HT-29 (cell line): ENCODE measurements around the gene RSPH9.

DNA sequence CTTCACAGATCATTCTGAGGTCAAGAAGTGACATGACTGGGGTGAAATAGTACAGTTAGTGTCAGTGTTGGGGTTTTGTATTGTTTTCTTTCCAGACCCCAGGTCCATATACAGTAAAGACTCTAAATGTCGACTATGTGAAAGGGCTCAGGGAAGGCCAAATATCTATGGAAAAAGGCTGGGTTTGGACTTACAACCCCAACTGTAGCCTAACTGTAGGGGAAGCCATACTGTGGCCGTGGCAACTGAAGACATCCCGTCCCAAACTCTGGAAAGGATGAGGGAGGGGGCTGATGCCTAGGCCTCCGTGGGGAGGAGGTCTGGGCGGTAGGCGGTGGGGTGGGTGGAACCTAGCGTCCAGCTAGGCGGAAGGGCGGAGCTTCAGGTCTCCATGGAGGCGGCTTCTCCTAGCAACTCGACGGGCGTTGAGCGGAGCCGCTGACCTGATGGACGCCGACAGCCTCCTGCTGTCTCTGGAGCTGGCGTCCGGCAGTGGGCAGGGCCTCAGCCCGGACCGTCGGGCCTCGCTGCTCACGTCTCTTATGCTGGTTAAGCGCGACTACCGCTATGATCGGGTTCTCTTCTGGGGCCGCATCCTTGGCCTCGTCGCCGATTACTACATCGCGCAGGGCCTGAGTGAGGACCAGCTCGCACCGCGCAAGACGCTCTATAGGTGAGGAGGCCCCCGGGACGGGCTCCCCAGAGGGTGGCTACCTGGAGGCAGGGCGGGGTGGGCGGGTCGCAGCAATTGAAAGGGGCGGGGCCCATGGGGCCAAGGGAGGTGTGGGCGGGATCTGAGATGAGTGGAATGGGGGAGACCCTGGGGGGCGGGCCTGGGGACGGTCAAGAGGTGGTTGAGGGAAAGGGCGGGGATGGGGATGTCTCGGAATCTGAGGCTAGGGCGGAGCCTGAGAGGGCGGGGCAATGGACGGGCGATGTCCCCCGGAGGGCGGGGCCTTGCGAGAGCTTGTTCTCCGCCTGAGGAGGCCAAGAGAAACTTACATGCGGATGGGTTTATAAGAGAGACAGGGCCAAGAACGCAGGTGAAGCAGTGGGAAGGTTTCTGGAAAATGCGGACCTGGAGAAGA, at the start of gene RSPH9:
TSS of gene RSPH9 (plus strand) at position 384 of the 1,088 bp plus-strand sequence.
- RAMPAGE, long total RNA: no peak

DNA sequence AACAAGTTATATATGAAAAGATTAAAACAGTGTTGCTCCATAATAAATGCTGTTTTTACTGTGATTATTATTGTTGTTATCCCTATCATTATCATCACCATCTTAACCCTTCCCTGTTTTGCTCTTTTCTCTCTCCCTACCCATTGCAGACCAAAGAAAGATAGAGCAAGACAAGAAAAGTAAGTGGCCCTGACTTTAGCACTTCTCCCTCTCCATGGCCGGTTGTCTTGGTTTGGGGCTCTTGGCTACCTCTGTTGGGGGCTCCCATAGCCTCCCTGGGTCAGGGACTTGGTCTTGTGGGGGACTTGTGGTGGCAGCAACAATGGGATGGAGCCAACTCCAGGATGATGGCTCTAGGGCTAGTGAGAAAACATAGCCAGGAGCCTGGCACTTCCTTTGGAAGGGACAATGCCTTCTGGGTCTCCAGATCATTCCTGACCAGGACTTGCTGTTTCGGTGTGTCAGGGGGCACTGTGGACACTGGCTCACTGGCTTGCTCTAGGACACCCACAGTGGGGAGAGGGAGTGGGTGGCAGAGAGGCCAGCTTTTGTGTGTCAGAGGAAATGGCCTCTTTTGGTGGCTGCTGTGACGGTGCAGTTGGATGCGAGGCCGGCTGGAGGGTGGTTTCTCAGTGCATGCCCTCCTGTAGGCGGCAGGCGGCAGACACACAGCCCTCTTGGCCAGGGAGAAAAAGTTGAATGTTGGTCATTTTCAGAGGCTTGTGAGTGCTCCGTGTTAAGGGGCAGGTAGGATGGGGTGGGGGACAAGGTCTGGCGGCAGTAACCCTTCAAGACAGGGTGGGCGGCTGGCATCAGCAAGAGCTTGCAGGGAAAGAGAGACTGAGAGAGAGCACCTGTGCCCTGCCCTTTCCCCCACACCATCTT, 9.0 kb downstream of the VEGFA start:
- RAMPAGE, long total RNA: no peak

- RAMPAGE, long total RNA: no peak
These were observed 17.2 kb downstream of the VEGFA start for GRCh38 chr6:43787317-43787544.

- RAMPAGE, long total RNA: no peak
These were observed 63.1 kb downstream of the VEGFA start for GRCh38 chr6:43833141-43833532.

GRCh38 chr6:43890822-43891664, 121.0 kb downstream of the VEGFA start:
- RAMPAGE, long total RNA: no peak

DNA sequence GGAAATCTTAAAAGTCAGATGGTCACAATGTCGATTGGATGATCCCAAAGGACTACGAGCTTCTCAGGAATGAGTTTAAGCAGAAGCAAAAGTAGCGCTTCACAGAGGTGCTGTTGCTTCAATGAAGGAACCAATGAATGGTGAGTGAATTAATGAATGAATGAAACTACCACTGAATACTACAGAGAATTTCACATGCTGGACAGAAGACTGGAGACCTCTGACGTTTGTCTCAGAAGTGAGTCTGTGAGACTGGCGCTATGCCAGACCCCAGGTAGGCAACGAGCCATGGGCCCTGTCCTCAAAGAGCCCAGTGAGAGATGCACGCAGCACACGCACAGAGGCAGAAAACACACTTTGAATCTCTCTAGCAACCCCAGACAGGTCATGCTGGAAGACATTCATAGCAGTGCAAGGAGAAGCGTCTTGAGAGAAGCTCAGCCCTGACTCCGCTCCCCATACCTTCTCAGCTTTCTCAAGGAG, 117.3 kb downstream of the MRPL14 start:
- RAMPAGE, long total RNA: no peak

GRCh38 chr6:44062667-44063245, 64.5 kb downstream of the MRPL14 start:
- RAMPAGE, long total RNA: no peak

DNA sequence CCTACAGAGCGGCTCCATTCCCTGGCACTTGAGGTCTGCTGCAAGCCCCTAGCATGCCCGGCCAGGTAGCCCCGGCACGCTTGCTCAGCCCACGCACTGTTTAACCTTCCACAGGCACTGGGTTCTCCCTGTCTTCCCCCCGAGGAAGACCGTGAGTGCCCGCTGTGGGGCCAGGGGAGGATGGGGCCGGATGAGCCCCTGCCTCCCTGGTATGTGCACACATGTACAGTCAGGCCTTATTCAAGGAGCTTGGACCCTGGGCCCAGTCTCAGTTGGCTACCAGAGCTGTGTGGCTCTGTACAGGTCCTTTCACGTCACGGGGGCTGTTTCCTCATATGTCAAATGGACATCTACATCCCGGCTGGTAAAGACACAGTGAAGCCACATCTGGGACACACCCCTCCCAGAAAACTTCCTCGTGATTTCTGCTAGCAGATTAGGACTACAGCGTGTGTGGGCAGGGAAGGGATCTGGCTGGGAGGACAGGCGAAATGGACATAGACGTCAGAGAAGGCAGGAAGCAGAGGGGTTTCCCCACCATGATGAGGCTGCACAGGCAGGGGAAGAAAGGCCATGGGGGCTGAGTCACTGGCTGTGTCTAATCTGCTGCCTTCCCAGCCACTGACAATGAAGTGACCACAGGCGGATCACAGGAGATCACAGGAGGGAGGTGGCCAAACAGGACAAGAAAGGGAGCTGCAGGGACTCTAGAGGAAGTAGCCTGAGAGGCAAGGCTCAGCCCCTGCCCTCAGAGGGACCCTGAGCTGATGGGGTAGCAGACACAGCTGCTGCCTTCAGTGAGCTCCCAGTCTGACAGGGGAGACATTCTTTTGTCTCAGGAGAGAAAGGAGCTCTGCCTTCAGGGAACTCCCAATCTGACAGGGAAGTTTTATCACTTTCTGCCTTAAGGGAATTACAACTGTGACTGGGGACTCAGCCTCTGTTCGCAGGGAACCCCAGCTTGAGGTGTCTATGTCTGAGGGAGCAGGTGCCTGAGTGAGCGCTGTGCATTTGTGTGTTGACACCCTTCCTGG, 62.8 kb downstream of the MRPL14 start:
- RAMPAGE, long total RNA: no peak

- RAMPAGE, long total RNA: no peak
These were observed 54.7 kb downstream of the MRPL14 start for GRCh38 chr6:44072547-44072901.

DNA sequence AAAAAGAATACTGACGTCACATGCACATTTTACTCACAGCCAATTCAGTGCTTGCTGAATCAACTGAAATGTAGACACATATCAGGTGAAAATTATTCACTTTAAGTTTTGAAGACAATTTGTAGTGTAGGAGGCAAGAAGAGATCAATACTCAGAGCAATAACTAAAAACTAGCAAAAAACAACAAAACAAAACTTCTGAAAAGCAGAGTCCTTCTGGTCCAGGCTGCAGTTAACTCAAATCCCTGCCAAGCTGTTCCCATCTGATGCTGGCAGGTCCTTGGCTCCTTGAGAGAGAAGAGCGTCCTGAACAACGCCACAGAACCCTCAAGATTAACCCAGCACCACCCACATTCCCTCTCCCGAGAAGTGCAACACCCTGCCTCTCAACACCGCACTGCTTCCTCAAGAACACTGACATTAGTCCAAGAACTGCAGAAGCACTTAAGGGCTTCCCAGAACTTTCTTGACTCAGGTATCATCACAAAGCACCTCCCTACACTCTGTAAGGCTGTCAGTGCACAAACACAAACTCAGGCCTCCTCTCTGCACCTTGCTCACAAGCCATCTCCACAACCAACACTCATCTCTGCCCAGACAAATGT, 7.6 kb downstream of the MRPL14 start:
- RAMPAGE, long total RNA: no peak

- RAMPAGE, long total RNA: no peak
These were observed 12.2 kb downstream of the TMEM63B start for GRCh38 chr6:44139327-44140129.

- RAMPAGE, long total RNA: no peak
These were observed 18.5 kb downstream of the CAPN11 start for GRCh38 chr6:44177078-44177582.

DNA sequence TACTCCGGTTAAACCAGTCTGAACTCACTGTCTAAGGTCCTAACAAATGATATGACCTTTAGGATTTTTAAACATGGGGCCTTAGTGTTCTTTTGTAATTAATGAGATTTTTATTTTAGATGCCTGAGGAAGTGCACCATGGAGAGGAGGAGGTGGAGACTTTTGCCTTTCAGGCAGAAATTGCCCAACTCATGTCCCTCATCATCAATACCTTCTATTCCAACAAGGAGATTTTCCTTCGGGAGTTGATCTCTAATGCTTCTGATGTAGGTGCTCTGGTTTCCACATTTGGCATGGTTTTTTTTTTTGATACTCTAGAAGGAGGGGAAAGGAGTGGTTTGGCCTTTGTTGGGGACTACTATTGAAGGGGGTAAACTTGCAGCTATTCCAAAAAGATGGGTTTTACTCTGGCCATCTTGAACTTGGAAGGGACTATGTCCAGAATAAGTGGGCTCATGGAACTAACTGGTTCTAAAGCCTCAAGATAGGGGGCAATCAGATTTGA, 1.7 kb downstream of the HSP90AB1 start:
- RAMPAGE, long total RNA: no peak

DNA sequence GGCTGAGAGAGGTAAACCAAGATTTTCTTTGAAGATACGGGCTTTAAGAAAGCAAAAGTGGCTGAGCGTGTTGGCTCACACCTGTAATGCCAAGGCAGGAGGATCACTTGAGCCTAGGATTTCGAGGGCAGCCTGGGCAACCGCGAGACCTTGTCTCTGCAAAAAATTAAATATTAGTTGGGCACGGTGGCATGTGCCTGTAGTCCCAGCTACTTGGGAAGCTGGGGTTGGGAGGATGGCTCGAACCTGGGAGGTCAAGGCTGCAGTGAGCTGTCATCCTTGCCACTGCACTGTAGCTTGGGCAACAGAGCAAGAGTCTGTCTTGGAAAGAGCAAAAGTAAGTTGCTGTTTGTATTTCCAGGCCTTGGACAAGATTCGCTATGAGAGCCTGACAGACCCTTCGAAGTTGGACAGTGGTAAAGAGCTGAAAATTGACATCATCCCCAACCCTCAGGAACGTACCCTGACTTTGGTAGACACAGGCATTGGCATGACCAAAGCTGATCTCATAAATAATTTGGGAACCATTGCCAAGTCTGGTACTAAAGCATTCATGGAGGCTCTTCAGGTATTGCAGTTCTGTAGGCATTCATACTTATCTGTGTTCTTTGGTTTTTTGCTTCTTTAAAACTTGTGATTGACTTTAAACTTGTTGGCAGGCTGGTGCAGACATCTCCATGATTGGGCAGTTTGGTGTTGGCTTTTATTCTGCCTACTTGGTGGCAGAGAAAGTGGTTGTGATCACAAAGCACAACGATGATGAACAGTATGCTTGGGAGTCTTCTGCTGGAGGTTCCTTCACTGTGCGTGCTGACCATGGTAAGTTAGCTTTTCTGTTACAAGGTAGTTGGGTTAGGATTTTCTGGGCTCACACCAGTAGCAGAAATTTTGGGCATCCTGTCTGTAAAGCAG, 2.4 kb downstream of the HSP90AB1 start:
- RAMPAGE, long total RNA: no peak

DNA sequence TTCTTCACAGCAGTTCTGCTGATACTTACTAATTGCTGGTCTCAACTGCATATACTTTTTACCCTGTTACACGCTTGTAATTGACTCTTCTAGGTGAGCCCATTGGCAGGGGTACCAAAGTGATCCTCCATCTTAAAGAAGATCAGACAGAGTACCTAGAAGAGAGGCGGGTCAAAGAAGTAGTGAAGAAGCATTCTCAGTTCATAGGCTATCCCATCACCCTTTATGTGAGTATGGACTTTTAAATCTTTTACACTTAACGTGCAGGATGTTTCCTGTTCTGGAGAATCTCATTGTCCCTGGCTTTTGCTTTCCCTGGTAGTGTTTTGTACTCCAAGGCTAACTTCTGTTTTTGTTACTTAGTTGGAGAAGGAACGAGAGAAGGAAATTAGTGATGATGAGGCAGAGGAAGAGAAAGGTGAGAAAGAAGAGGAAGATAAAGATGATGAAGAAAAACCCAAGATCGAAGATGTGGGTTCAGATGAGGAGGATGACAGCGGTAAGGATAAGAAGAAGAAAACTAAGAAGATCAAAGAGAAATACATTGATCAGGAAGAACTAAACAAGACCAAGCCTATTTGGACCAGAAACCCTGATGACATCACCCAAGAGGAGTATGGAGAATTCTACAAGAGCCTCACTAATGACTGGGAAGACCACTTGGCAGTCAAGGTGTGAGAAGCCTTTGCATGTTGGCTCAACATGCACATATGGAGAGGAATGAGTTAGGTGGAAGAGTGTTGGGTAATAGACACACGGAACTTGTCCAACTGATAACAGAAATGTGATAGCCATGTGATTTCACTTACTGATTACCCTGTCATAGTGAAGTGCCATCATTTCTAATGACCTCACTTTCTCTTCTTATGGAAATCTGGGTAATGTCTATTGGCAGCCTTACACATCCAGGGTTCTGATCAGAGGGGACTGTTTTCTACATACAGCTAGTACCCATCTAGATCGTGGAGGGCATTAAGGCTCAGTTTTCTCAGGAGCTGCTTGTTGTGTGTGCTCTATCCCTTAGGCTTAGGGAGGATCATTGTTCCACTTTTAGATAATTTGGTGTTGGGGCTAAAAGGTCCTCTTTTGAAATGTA, 3.4 kb downstream of the HSP90AB1 start:
- RAMPAGE, long total RNA: no peak

- RAMPAGE, long total RNA: no peak
These were observed 2.0 kb downstream of the SLC35B2 start for GRCh38 chr6:44255240-44255852.

GRCh38 chr6:44270908-44271334, 671 bp downstream of the TMEM151B start:
- RAMPAGE, long total RNA: no peak

- RAMPAGE, long total RNA: no peak
These were observed 7.3 kb upstream of the TCTE1 start for GRCh38 chr6:44304741-44305163.

- RAMPAGE, long total RNA: no peak
These were observed 102.6 kb downstream of the CDC5L start for GRCh38 chr6:44489877-44490691.

- RAMPAGE, long total RNA: no peak
These were observed 984 bp downstream of the SUPT3H start for GRCh38 chr6:45376739-45377160.